ENCODE measurements around a stretch of chr16.

DNA sequence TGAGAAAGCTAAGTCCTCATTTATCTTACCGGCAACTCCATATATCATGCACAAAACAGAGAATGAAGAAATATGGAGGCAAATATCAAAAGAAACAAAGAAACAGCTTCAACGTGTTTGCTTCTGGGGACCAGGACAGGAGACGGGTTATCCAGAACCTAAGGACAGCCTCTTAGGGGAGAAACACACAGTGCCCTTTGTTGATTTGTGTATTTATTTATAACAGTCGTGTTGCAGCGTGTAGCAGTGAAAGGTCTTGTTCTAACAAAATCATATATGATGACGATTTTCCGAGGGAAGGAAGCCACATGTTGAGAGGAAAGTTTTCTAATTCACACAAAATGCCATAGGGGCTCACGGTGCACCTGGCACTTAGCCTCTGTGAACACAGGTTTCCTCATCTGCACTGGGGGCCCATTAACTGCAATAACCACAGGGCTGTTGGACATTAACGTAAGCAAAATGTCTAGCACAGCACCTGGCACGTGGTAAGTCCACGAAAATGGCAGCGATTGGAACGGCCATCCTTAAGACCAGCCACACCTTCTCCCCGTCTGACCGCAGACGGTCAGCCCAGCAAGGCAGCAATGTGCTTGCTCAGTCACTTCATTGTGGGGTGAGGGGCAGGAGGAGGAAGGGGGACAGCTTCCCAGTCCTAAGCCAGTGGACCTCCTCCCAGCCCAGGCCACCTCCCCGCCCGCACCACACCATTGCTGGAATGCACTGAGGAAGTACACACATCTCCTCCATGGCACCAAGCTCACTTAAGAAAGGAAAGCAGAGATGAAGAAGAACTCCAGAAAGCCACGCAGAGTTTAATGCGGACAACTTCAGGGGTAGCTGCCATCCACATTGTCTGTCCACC, 8.4 kb upstream of the MYLK3 start:
- RRBS: no CpG with 5 or more reads among the region's 20 CpGs

DNA sequence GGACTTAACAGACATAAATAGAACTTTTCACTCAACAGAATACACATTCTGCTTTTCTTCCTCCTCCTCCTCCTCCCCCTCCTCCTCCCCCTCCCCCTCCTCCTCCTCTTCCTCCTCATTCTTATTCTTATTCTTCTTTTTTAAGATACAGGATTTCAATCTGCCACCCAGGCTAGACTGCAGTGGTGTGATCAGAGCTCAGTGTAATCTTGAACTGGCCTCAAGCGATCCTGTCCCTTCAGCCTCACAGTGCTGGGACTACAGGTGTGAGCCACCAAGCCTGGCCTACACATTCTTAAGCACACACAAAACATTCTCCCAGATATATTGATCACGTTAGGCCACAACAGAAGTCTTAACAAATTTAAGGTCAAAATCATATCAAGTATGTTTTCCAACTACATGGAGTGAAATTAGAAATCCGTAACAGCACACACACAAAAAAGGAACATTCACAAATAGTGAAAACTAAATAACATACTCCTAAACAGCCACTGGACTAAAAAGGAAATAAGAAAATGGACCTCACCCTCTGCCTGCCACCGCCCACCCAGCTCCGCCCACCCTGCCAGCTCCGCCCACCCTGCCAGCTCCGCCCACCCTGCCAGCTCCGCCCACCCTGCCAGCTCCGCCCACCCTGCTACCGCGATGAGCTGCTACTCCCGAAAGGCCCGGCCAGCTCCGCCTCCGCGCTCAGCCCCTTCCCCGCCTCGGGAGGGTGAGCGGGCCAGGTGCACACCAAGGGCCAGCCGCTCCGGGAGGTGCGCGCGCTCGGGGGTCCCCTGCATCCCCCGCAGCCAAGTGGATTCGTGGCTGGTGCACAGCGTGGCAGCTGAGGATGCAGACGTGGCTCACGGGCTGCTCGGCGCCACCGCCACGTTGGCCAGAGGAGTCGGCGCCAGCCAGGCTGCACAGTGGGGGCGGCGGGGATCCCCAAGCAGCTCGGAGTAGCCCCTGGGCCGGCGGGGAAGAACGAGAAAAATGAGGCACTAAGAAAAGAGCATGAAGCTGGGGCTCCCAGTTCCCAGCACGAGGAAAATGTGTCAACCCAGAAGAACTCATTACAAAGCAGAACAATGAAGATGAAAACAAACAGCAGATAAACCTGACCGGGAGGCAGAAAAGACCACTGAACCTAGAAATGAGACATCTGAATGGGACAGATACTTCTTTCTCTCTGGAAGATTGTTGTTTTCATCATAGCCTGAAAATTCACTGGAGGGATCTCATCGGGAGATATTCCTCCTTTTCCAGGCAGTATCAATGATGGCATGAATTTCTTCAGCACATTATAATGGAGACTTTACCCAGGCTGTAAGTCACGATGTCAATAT, 41.1 kb downstream of the C16orf87 start:
- RRBS: 8% methylated on average over 3 of the region's 46 CpGs

DNA sequence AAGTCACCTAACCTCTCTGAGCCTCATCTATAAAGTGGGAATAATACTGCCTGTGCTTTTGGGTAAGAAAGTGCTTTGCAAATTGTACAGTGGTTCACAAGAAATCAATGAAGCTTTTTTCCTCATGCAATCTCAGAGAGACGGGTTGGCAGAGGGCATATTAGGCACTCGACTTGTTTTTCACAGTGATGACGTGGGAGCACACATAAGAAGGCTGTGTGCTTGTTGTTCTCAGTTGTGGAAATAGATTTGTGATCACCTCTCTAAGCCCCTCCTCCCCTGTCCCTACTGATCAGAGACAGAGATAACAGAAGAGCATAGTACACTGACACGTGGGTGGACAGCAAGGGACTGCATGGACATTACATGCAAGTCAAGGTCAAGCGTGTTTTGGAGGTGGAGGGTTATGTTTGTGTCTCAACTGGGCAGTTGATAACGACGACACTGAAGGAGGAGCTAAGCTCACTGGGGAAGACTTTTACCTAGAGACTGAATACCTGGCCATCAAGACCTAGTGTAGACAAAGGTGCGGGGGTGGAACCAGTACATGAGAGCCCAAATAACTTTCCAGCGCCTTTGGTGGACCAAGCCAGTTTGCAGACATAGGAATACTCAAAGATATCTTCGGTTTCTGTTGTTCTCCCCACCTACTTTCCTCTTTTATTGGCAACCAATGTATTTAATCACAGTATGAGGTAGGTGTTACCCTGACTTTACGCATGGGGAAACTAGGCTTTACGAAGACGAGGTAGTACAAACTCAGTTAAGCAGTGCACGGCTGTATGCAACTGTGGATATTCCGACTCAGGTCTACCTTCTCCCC, 1.6 kb upstream of the GPT2 start:
- RRBS: no CpG with 5 or more reads among the region's 15 CpGs

GRCh38 chr16:46889926-46890319, 5.8 kb downstream of the GPT2 start:
- RRBS: no CpG with 5 or more reads among the region's 5 CpGs

DNA sequence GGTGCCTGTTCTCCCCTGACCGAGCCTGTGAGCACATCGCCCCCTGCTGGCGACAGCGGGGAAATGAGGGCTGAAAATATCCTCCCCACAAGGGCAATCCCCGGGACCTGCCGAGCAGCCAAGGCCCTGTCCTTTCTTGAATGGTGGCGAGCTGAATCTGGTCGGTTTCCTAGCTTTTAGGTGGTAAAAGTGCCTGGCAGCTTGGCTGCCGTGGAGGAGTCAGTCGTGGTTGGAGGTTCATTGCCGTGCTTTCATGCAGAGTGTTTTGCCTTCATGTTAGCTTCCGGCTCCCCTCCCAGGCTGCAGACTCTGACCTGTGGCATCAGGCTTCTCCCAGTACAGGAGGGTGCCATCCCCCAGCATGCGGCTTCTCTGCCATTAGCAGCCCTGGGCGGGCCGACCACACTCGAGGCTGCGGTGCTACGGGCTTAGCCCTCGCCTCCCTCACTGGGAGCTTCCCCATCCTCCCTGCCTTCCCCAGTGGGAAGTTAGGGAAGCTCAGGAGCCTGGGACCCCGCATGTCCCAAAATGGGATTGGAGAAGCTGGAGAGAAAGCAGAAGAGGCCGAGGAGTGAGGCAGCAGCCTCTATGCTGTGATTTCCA, 43.5 kb downstream of the DNAJA2 start:
- RRBS: 10% methylated on average over 2 of the region's 21 CpGs

DNA sequence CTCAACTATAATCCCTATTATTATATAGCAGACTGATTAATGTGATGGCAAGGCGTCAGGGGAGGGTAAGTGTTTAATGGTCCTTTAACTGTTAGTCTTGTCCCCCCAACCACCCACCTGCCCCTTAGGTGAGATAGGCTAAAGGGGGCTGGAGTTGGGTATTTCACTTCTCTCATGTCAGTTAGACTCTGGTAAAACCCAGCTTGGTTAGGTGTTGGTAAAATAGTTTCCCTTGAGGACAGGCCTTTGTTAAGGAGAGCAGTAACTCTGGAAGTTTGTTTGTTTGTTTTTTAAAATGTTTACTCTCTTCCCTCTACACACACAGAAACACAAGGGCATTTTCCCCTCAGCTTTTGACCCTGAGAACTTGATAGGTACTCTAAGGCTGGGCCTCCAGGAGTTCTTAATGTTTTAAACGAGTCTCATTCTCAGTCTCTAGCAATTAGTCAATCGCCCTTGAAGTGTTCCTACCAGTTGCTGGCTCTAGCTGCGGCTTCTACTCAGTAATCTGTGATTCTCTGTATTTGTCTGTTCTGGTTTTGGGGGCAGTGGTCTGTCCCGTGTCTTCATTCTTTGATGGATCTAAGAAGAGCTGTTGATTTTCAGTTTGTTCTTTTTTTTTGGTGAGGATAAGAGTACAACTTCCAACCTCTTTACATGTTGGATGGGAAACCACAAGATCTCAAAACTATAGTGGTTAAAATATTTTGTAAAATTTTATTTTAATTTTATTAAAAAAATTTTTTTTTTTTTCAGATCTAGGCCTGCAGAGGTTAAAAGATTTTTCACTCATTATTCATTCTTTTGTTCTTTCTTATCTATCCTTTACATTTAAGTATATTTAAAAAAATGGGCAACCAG, 49.0 kb upstream of the NETO2 start:
- RRBS: no CpG with 5 or more reads among the region's 5 CpGs

DNA sequence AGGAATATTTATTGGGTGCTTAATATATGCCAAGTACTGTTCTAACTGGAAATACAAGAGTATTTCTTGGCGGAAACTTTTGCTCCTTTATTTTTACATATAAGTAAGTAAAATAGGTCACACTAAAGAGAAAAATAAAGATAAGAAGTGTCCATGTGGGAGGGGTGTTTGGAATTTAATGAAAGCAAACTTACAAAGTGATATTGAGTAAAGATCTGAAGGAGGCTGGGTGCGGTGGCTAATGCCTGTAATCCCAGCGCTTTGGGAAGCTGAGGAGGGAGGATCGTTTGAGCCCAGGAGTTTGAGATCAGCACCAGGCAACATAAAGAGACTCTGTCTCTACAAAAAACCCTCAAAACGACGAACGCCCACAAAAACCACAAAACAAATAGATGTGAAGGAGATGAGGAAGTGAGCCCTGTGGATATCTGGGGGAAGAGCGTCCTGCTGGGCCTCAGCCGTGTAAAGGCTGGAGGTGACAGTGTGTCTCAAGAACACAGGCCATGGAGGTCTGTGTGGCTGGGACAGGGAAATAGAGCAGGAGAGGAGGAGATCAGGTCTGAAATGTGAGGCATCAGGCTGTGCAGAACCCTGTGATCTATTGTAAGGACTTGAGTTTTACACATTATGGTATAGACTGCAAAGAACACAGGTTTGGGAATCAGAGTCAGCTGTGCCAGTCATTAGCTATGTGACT, 68.8 kb downstream of the ITFG1 start:
- RRBS: no CpG with 5 or more reads among the region's 9 CpGs

DNA sequence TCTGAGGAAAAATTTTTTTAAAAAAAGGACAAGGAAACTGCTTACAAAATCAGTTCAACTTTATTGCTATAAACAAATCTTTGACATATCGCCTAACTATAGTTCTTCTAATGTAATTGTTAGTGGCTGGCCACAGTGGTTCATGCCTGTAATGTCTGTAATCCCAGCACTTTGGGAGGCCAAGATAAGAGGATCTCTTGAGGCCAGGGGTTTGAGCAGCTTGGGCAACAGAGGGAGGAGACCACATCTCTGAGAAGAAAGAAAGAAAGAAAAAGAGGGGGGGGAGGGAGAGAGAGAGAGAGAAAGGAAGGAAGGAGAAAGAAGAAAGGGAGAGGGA, 131.7 kb downstream of the PHKB start:
- RRBS: no CpG with 5 or more reads among the region's 1 CpG

- RRBS: no CpG with 5 or more reads among the region's 1 CpG
These were observed 173.1 kb downstream of the PHKB start for GRCh38 chr16:47634127-47634705.

GRCh38 chr16:48365370-48366485, 19.5 kb downstream of the SIAH1 start:
- RRBS: 2% methylated on average over 10 of the region's 52 CpGs

DNA sequence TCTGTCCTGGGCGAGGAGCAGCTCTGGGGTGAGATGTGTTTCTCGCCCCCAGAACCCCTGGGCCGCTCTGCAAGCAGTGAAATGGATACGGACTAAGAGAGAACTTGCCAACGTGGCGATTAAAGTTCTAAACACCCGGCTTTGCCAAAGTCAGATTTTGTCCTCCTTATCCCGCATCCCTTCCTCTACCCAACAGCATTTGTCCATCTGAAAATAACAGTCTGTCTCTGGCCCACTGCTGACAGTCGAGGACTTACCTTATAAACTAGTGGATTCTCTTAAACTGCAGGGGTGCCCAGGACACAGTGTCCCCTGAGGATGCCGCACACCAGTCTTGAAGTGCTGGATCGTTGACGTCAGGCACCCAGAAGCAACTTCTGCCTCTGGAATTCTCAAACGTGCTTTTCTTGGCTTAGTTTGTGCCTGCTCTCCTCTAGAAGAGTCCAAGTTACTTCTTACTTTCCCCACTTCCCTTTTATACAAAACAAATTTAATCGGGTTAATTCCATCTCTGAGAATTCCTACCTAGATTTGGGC, 1.7 kb upstream of the SIAH1 start:
- RRBS: no CpG with 5 or more reads among the region's 14 CpGs

DNA sequence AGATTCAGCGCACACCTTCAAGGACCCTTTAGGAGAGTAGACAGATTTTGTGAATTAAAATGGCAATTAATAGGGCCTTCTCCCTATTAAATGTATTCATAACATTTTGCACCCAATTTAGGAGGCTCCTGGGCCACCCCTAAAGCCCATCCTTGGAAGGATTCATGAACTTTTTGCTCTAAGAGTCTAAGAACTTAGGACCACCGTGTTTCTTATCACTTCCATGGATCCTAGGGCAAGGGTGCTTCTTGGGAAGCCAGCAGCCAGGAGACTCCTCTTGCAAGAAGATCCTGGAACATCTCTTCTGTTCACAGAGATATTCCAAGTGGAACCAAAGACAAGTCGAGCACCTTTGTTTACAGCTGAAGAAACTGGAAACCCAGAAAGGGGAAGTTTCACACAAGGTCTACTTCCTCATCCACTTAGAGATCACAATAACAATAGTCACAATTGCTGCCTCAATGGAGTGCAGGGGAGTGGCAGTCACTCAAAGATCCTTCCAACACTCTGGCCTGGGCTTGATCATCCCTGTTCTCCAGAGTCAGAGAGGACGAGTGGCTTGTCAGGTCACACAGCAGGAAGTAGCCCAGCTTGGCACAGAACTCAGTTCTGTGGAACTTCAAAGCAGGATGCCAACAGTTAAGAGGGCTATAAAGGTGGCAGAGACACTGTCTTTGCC, 46.8 kb upstream of the SIAH1 start:
- RRBS: no CpG with 5 or more reads among the region's 4 CpGs

GRCh38 chr16:48526512-48526764, 83.5 kb downstream of the N4BP1 start:
- RRBS: no CpG with 5 or more reads among the region's 3 CpGs

DNA sequence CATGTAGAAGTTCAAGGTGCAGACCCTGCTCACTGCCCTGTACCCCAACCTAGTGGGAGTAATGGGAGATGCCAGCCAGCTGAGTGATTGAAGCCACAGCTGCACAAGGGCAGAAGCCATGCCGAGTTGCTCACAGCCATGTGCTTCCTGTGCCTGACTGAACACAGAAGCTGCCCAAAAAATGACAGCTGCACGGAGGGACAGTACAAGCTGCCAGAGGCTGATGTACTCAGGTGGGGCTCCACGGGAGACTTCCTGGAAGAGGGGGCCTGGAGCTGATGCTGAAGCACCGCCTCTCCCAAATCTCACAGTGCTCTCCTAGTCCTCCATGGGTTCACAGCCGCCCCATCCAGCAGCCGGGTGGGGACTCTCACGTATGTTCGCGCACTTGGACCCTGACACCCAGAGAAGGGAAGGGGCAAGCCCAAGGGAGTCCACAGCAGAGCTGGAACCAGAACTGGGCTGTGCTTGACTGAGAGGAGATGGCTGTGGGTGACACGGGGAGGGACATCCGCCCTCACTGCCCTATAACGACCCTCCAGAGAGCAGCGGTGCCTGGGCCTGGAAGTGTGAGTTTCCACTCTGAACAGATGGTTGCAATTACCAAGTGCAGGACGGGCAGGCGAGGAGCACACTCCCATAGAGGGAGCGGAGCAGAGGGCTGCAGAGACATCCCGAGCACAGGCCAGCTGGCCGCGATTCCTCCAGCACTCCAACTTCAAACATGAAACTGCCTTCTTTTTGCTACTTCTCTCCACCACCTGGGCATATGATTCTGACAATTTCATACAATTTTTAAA, 78.5 kb downstream of the N4BP1 start:
- RRBS: no CpG with 5 or more reads among the region's 19 CpGs

- RRBS: 67% methylated on average over 3 of the region's 16 CpGs
These were observed 1.1 kb downstream of the N4BP1 start for GRCh38 chr16:48608908-48609237.

DNA sequence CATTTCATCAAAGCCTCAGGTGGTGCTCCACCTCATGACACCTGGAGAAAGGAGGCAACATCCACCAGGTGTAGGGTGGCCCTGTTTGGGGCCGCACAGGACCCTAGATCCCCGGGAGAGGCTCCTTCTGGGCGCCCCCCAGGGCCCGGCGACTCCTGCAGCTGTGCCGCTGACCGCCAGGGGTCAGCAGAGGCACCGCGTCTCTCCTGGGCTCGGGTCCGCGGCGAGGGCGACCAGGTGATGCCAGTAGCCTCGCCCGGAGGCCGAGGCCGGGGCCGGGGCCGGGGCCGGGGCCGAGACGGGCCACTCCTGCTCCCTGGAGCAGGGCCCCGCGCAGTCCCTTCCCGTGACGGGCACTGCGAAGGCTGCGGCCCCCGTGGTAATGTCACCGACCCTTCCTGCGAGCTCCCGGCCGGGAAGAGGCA, 118.6 kb downstream of the C16orf78 start:
- RRBS: 14% methylated on average over 8 of the region's 34 CpGs

DNA sequence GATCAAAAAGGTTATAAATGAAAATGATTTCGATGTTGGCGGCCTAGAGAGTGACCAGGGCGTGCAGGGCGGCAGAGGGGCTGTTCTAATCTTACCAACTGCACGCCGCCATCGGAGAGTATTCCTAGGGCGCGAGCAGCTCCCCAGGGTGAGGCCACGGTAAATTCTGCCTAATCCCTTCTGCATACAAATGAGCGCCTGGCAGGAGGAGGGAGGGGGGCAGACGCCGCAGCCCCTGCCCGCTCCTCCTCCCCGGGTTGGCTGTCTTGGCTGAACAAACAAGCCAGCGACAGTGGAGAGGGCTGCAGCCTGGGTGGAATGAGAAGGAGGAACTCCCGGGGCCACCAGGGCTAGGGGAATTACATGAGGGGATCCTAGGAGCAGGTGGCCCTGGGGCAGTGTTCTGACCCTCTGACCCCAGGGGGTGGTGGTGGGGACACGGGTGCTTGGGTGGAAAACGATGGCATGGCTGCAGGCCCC, 183.5 kb downstream of the C16orf78 start:
- RRBS: 69% methylated on average over 3 of the region's 19 CpGs

GRCh38 chr16:49648831-49649432, 207.0 kb downstream of the ZNF423 start:
- RRBS: no CpG with 5 or more reads among the region's 3 CpGs

DNA sequence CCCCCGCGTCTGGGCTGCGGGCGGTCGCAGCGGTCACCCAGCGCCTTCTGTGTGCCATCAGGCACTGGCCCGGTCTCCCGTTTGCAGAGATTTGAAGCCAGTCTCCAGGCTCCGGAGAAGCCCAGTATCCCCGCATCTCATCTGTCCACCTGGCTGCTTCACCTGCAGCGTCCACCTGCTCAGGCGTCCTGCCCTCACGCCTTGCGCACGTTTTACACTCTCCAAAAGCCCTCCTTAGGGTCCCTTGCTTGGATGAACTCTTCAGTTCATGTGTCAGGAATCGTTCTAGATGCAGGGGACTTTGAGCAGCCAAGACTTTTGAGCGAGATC, 776 bp downstream of the HEATR3 start:
- RRBS: 7% methylated on average over 2 of the region's 18 CpGs

GRCh38 chr16:50158159-50159022, 5.3 kb downstream of the TENT4B start:
- RRBS: no CpG with 5 or more reads among the region's 7 CpGs

Data from HGPS cell (cell line).